Spinal cord (tissue), 3 donors: Measurements from ENCODE around the genes PEX12 and TBC1D3G.

DNA sequence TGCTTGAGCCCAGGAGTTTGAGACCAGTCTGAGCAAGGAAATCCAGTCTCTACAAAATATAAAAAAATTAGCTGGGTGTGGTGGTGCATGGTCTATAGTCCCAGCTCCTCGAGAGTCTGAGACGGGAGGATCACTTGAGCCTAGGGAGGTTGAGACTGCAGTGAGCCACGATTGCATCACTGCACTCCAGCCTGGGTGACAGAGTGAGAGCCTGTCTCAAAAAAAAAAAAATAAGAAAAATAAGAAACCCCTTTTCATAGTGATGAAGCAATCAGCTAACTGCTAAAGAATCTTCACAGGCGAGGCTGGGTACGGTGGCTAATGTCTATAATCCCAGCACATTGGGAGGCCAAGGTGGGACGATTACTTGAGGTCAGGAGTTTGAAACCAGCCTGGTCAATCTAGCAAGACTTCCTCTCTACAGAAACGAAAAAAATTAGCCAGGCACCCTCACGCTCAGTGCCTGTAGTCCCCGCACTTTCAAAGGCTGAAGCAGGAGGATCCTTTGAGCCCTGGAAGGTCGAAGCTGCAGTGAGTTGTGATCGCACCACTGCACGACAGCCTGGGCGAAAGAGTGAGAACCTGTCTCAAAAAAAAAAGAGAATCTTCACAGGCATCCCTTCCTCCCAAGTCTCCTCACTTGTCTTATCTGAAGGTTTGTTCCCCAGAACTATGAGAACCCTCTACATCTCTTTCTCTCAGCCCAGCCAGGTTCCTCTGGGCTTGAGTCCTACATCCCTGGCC lies 715 bp downstream of the SLFN12L start:
- PRO-cap = no peak
- RAMPAGE, long total RNA = no peak

DNA sequence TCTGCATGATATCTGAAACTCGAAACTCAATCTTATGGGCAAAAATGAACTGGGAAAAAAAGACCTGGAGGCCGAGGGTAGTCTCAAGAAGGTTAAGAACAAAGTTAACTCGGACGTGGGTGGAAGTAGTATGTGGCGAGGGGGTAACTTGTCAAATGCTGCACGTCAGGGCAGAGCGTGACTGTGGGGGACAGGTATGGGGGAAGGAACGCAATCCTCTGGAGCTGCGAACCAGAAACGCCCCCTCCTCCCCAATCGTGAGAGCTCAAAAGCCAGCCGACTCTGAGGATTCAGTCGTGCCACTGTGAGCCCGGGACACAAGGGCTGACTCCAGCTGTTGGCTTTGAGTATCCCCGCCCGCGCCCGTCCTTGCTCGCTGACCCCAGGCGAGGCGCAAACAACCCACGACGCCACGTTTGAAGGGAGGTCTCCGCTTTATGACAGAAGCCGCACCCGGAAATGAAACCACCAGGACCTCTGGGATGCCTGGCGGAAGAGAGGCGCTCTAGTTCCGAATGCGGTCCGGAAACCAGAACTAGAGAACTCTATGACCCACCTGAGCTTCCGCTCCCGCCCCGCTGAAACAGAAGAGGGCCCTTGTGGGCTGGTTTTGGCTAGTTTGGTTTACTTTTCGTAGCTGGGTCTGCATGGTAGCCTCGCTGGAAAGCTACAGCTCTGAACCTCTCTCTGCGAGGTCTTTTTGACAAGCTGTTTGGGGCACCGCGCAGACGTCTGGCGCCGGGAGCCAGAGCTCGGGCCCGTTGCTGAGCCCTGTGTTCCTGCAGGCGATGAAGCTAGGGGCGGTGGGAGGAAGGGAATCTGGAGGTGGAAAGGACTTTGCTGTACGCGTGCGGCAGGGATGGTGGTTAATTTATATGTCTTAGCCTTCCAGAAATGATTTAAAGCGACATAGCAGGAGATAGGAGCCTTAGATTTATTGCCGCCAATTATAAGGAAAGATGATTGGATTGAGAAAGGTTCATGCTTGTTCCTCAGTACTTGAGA lies at the start of gene PEX12:
TSS of gene PEX12 (minus strand) at position 442 of the 1,005 bp plus-strand sequence.
- PRO-cap = no peak
- RAMPAGE, long total RNA = start-site peak on the minus strand centred at position 438 of the sequence, 13 bp wide, 45 and 23 reads in 2 replicates

- PRO-cap = no peak
- RAMPAGE, long total RNA = no peak
Observed at GRCh38 chr17:35588512-35589148, 1.5 kb downstream of the AP2B1 start.

DNA sequence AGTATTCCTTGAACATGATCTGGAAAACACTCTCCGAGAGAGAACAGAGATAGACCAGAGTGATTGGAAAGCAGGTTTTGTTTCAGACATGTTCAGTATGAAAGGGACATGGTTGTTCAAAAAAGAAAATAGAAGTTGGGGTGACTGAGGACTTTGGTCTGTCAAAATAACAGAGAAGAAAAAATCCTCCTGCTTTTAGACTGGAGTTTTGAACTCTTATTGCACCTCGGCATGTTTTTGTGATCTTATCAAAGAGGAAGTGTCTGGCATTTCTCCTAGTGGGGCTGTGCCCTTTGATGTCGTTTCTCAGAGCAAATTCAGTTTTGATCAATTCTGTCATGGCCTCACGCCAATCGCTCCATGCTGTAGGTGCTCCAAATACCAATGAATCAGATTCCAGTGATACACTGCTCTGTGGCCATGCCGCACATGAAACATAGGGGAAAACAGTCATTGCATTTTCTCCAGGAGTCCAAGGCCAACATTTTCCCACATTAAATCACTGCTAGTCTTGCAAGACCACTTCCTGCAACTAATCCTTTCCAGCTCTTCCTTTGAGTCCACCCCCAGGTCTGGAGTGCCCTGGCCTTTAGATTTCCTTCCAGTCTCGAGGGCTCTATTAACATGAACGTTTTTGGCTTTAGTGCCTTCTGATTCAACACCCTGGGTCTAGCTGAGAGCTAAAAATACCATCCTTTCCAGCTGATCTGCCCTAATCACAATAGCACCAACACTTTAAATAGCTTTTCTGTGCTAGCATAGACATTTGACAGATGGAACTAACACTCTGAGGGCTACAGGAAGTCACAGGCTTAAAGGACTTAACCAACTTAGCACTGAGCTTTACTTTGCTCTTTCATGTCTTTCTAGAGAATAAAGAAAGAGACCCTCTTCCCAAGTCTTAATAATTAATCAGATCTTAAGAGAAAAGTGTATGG lies 18.3 kb upstream of the RASL10B start:
- PRO-cap = no peak
- RAMPAGE, long total RNA = no peak

- PRO-cap = no peak
- RAMPAGE, long total RNA = no peak
Observed at GRCh38 chr17:35716909-35717985, 14.2 kb upstream of the RASL10B start.

GRCh38 chr17:35763707-35765145 lies 3.5 kb downstream of the C17orf50 start:
- PRO-cap = no peak
- RAMPAGE, long total RNA = start-site peak on the minus strand at chr17:35764775-35764929, 15 and 23 reads in 2 replicates

DNA sequence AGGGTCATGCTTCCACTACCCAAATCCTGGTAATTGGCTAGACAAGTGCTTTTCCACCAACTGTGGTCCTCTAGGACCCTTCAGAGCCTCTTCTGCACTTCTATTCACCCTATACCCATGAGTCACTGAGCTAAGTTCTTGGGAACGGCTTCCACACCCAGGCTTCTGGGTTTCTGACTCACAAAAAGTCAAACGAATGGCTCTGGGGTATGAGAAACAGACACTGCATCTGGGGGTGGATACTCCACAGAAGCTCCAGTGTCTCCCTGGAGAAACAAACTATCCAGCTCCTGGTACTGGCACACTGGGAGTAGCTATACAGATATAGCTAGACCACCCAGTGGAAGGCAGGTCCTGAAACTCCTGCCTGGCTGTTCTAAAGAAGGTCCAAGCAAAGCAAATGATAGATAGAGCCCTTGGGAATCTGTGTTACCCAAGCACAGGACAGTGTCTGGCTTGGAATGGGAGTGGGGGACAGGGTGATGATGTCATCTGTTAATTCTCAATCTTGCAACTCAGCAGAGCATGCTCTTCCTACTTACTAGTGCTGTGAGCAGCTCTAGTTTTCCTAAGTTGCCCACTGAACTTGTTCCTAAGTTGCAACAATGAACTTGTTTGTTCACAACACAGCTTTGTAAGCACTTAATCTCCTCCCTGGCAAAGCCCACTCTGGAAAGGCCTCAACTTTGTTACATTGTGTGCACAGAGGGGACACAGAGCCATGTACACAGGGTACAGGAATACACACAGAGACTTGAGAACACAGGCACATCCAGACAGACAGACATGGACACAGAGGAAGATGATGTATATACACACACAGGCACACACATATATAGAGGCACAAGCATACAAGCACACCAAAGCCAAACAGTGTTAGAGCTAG lies 6.8 kb downstream of the MMP28 start:
- PRO-cap = no peak
- RAMPAGE, long total RNA = no peak

DNA sequence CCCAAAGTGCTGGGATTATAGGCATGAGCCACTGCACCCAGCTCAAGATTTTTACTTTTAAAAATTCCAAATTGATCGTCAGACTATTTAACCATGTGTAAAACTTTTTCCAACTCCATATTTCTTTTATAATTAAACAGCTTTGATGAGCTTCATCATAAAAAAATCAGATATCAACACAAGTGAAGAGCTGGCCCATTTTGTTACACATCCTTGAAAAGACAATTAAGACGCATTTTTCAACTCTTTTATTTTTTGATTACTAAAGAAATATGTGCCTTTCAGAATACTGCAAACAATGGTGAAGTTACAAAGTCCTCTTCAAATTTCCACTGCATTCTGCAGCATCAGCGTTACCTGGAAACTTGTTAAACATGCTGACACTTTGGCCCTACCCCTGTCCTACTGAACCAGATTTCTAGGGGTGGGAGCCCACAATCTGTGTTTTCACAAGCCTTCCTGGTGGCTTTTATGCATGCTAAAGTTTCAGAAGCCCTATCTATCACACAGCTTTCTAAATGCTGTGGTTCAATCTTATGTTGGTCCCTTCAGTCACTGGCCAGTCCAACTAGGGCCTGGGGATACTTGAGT lies 4.5 kb upstream of the CCL14 start:
- PRO-cap = no peak
- RAMPAGE, long total RNA = no peak

DNA sequence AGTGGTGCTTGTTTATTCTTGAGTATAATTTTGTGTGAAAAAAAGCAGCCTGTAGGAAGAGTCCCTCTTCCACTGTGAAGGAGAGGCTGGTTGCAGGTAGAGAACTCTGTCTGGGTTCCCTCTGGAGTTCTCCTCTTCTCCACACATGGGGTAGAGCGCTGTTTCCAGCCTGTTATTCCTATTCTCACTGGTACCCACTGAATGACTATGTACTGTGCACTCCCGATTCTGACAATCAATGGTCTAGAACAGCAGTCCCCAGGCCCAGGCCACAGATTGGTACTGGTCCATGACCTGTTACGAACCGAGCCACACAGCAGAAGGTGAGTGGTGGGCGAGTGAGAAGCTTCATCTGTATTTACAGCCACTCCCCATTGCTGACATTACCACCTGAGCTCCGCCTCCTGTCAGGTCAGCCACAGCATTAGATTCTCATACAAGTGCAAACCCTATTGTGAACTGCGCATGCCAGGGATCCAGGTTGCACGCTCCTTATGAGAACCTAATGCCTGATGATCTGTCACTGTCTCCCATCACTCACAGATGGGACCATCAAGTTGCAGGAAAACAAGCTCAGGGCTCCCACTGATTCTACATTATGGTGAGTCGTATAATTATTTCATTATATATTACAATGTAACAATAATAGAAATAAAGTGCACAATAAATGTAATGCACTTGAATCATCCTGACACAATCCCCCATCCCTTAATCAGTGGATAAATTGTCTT lies 15.3 kb downstream of the CCL4 start:
- PRO-cap = no peak
- RAMPAGE, long total RNA = no peak

DNA sequence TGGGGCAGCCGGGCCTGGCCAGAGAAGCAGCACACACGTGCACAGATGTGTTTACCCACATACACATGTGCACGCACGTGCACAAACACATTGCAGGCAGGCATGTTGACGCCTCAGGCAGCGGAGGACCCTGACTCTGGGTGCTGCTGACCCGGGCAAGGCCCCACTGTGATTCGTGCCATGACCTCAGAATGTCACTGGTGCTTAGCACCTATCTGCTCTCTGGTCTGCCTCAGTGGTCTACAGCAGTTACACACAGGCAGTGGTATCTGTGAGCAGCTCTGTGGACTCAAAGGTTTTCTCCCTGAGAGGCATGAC lies at the start of gene TBC1D3G:
TSS of gene TBC1D3G (plus strand) at position 247 of the 318 bp plus-strand sequence.
- PRO-cap = no peak
- RAMPAGE, long total RNA = no peak

GRCh38 chr17:36514240-36515052 lies 20.2 kb downstream of the MYO19 start:
- PRO-cap = no peak
- RAMPAGE, long total RNA = no peak

DNA sequence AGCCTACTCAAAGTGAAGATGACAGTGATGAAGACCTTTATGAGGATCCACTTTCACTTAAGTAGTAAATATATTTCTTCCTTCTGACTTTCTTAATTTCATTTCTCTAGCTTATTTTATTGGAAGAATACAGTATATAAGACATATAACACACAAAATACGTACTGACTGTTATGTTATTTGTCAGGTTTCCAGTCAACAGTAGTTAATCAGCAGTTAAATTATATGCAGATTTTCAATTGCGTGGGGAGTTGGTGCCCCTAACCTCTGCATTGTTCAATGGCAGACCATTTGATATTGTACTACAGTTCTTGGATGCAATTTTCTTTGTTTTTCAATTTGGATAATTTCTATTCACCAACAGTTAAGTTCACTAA lies 14.1 kb downstream of the MYO19 start:
- PRO-cap = no peak
- RAMPAGE, long total RNA = no peak

GRCh38 chr17:36535315-36535987 lies 664 bp downstream of the PIGW start:
- PRO-cap = no peak
- RAMPAGE, long total RNA = no peak

- PRO-cap = no peak
- RAMPAGE, long total RNA = no peak
Observed at GRCh38 chr17:36546411-36546854, 1.7 kb downstream of the GGNBP2 start.

DNA sequence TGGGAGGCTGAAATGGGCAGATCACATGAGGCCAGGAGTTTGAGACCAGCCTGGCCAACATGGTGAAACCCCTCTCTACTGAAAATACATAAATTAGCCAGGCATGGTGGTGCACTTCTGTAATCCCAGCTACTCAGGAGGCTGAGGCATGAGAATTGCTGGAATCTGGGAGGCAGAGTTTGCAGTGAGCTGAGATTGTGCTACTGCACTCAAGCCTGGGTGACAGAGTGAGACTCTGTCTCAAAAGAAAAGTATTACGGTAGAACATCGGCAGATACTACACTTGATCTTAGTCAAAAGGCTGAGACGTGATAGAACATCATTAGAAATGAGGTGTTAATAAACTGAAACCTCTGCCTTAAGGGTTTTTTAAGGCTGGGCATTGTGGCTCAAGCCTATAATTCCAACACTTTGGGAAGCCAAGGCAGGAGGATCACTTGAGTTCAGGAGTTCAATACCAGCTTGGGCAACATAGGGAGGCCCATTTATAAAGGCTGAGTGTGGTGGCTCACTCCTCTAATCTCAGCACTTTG lies 20.8 kb upstream of the DHRS11 start:
- PRO-cap = no peak
- RAMPAGE, long total RNA = no peak

DNA sequence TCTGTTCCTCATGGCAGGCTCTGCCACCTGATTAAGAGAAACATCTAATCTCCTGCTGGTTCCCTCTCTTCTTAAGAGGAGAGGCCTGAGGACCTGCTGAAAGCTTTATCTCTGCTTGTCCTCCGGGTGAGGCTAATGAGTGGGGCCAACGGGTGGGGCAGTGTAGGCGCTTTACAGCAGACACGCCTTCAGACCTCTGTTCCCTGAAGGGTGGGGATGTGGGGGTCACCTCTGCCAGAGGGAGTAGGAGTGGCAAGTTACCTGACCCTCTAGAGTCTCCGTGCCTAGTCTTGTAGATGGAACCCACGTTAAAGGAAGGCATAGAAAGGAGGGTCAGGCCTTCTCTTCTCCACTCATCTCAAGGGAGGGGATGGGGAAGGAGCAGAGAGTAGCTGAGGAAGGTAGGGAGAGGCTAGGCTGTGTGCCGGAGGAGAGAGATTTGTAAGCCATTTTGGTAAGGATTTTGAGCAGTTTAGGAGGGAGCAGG lies 4.1 kb upstream of the MRM1 start:
- PRO-cap = no peak
- RAMPAGE, long total RNA = no peak

GRCh38 chr17:36599047-36599539 lies 2.3 kb upstream of the MRM1 start:
- PRO-cap = no peak
- RAMPAGE, long total RNA = no peak

DNA sequence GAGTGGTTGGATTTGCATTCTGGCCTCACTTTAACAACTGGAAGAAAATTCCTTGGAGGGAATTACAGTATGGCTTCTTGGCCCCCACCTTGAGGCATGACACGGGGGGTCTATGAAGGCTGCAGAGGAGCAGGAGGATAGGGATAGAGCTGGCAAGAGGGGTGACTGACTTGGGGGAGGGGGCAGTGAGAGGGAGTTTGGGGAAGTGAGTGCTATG lies 89.1 kb downstream of the MRM1 start:
- PRO-cap = no peak
- RAMPAGE, long total RNA = no peak

- PRO-cap = no peak
- RAMPAGE, long total RNA = no peak
Observed at GRCh38 chr17:36807990-36808930, 129.0 kb upstream of the LHX1 start.

DNA sequence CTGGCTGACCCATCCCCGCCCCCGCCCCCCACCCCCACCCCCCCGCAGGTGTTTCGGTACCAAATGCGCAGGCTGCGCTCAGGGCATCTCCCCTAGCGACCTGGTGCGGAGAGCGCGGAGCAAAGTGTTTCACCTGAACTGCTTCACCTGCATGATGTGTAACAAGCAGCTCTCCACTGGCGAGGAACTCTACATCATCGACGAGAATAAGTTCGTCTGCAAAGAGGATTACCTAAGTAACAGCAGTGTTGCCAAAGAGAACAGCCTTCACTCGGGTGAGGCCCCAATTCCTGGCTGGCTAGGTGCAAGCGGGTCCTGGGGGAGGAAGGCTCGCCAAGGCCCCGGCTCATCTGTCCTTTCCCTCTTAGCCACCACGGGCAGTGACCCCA lies 3.0 kb downstream of the LHX1 start:
- PRO-cap = no peak
- RAMPAGE, long total RNA = no peak